Daoy (cell line): ENCODE measurements around a stretch of chr14.

- RAMPAGE, long total RNA, result no peak
These were observed 428.6 kb downstream of the ZFP36L1 start for GRCh38 chr14:68364207-68364821.

GRCh38 chr14:68392291-68393116 is 400.4 kb downstream of the ZFP36L1 start:
- RAMPAGE, long total RNA, result no peak

GRCh38 chr14:68449359-68449963 is 343.4 kb downstream of the ZFP36L1 start:
- RAMPAGE, long total RNA, result no peak

DNA sequence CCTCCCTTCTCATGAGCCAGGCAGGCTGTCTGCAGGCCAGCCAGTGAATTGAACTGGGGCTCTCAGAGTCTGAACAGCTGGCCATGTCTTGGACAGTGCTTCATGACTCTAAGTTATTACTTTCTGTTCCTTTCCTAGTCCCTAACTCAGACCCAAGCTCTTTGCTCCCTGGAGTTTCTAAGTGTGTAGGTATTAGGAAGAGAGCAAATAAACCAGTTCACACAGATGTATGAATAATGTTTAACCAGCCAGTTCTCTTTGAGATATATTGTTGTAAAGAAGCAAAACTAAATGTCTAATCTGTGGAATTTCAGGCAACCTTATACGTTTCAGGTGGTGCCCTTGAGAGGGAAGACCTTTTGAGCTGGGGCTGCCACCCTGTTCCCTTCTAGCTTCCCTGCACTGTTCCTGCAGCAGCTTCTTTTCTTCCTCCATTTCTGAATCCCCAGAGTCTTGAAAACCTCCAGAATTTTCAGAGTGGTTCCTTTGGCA is 271.5 kb downstream of the ZFP36L1 start:
- RAMPAGE, long total RNA, result no peak

- RAMPAGE, long total RNA, result no peak
These were observed 10.9 kb downstream of the ZFP36L1 start for GRCh38 chr14:68781659-68782578.

DNA sequence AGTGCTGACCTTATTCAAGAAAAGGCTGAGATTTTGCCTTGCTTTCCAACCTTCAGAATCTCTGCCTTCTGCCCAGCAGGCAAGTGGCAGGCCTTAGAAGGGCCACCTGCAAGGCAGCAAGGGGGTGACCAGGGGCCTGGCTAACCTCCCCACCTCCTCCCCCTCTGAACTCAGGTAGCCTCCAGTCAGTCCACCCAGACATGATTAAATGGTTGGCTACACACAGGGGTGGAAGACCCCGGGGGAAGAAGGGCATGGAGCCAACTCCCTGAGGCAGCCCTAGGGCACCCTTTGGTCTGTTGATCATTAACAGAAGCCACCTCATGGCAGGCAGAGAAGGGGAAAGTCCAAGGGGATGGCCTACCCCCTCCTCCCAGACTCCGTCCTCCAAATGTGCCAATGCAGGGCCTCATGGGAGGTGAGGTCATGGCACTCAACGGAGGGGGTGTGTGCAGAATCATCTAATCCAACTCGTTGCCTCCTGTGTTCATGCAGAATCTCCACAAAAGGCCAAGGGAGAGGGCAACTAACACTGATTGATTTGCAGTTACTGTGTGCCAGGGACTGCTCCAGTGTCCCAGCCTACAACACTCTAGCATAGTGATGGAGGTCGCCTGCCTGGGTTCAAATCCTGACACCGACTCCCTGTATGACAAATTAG is 8.4 kb downstream of the ZFP36L1 start:
- RAMPAGE, long total RNA, result no peak

DNA sequence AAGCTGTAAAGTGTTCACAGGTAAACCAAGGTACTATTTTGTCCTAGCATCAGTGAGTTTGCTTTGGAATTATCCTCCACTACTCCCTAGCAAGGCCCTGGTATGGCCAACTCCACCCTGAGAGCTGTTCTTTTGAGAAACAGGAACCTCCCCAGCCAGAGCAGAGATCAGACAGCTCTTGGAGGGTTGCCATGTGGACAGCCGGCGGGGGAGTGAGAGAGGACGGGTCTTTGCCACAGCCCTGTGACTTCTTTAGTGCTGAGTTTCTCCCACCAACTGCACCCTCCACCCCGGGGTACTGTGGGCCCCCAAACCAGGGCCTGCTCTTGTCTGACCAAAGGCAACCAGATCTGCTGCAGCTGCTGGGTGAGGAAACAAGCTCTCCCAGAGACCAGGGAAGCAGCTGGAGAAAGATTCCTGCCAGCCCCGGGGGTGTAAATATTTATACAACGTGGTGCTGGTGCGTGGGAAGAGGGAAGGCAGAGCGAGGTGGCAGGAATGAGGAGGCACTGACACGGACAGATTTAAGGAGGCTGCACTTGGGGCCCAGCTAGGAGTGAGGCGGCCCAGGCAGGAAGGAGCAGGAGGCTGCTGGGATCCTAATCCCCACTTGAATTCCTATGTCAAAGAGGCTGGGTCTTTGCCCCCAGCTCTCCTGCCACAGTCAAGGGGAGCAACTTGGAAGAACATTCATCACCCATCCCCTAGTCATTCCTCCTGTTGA is 14.3 kb upstream of the ZFP36L1 start:
- RAMPAGE, long total RNA, result no peak

GRCh38 chr14:68819015-68820064 is 26.5 kb upstream of the ZFP36L1 start:
- RAMPAGE, long total RNA, result no peak

DNA sequence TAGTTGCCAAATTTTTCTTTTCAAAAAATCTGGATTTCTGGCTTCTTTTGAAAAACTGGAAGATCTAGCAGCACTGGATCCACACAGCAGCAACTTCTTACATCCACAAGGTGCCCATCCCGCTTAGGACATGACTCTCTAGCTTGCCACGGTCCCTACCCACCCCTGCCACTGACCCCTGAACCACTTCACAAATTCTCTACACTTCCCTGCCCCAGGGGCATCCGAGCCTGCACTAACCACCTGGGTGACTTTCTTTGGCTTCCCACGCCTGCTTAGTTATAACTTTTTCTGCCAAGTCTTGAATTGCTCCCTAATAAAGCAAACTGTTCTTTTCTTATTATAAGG is 60.0 kb downstream of the ACTN1 start:
- RAMPAGE, long total RNA, result no peak

- RAMPAGE, long total RNA, result no peak
These were observed 46.5 kb downstream of the ACTN1 start for GRCh38 chr14:68932557-68933112.

DNA sequence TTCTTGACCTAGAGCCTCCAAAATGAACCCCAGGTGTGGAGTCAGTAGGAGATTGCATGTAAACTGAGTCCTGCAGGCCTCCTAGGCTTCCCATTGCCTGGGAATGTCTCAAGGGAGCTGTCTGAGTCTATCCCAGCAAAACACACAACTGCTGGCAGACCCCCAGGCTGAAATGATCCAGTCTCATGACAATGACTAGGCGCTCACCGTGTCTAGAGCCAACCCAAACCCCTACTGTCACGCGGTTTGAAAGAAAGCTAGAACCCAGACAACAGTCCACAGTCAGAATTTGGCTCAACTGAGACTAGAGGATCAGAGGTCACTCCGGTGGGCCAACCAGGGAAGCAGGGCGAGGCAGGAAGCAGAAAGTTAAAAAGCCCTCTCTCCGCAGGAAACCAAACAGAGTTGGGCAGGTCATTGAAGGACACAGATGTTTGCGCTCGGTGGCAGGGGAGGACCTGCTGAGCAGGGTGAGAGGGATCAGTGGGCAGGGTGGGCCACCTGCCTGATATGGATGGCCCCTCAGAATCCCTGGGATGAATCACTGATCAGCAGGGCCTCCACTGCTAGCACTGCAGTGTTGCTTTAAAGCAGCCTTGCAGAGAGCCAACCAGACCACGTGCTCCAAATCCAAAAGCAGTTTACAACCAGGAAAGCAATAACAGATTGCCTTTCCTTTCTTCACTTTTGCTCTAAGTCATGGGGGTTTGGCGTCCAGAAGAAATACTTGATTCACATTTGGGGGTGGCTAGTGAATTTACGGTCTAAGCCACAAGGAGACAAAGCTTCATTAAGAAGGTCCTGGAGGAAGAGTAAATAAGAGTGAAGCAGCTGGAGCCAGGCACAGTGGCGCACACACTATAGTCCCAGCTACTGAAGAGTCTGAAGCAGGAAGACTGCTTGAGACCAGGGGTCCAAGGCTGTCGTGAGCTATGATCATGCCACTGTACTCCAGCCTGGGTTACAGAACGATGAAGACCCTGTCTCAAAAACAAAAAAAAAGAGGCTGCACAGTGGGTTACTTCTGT is 23.6 kb downstream of the ACTN1 start:
- RAMPAGE, long total RNA, result no peak

DNA sequence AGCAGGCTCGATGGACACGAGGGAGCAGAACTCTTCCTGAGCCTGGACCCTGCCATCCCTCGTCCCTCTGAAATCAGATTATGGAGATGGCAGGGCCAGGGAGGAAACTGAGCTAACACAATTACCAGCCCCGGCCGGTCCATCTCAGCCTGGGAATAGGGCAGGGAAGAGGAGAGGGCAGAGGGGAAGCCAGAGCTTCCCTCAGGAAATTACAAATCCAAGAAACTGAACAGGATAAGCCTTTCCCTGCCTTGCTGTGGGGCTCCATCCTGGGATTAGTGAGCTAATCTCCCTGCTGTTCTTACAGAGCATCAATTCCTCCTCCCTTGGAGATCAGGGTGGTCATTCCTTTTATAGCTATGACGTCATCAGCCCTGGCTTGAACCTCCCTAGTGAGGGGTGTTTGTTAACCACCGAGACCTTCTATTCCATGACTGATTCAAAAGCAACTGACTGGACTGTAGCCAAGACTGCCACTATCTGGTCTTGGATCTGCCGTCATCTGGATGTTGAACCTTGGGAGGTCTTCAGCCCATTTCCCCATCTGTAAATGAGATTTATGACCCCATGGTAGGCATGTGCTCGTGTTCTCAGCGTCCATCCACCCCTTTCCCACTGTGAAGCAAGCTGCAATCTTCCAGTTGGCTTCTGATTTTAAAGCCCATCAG is 59.3 kb upstream of the ACTN1 start:
- RAMPAGE, long total RNA, result no peak

GRCh38 chr14:69154791-69155189 is 1.9 kb upstream of the DCAF5 start:
- RAMPAGE, long total RNA, result no peak

DNA sequence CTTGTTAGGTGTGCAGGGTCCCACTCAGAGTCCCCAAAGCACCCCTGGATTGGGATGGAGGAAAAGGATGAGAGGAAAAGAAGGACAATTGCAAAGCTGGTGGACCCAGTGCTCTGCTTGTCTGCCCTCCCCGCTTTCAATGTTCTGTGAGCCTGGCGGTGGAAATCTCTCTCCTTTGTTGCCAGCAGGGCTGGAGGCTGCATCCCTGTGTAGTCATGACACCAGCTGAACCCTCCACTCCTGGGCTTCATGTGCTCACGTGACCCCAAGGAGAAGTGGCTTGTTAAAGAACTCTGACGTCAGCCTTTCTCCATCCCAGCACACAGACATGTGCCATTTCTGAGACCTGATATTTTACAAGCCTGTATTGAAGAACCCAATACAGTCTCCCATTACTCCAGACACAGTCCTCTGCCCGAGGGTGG is 21.5 kb downstream of the GALNT16 start:
- RAMPAGE, long total RNA, result no peak

DNA sequence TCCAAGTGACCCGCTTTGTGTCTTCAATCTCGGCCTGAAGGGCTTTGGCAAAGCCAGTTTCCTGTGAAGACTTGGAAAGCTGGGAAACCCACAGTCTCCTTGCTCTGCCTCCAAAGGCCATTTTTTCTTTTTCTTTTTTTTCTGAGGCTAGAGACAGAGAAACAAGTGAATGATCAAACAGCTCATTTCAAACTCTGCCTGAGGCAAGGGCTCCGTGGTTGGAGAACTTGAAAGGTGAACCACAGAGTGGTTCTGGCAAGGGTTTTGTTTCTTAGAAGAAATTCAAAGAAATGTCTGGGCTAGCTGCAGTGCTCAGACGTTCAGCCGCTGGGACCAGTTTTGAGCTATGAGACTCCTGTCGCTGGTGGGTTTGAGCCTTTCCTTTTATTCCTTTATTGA is 62.7 kb downstream of the ERH start:
- RAMPAGE, long total RNA, result no peak

GRCh38 chr14:69442001-69442563 is 42.4 kb upstream of the PLEKHD1 start:
- RAMPAGE, long total RNA, result no peak

- RAMPAGE, long total RNA, result no peak
These were observed 7.4 kb downstream of the PLEKHD1 start for GRCh38 chr14:69491926-69492369.

- RAMPAGE, long total RNA, result no peak
These were observed 5.2 kb upstream of the SUSD6 start for GRCh38 chr14:69606156-69606715.

- RAMPAGE, long total RNA, result no peak
These were observed 37.3 kb downstream of the SUSD6 start for GRCh38 chr14:69648515-69649220.

GRCh38 chr14:69664907-69665330 is 53.5 kb downstream of the SUSD6 start:
- RAMPAGE, long total RNA, result no peak